ENCODE data around the genes FBXW10 and B9D1.

- CAGE, long polyA plus RNA, result no peak
- RRBS, result no CpG with 5 or more reads among the region's 7 CpGs
Measured at GRCh38 chr17:17761566-17762207, 75.1 kb downstream of the SREBF1 start.

- CAGE, long polyA plus RNA, result no peak
- RRBS, result no CpG with 5 or more reads among the region's 45 CpGs
Measured at GRCh38 chr17:17792482-17793652, 43.9 kb downstream of the SREBF1 start.

- CAGE, long polyA plus RNA, result no peak
- RRBS, result no CpG with 5 or more reads among the region's 9 CpGs
Measured at GRCh38 chr17:17821958-17823196, 14.4 kb downstream of the SREBF1 start.

GRCh38 chr17:18067179-18067748 lies 20.5 kb upstream of the DRG2 start:
- CAGE, long polyA plus RNA, result no peak
- RRBS, result no CpG with 5 or more reads among the region's 8 CpGs

- CAGE, long polyA plus RNA, result no peak
- RRBS, result no CpG with 5 or more reads among the region's 3 CpGs
Measured at GRCh38 chr17:18104945-18105399, 3.6 kb upstream of the MYO15A start.

- CAGE, long polyA plus RNA, result no peak
- RRBS, result no CpG with 5 or more reads among the region's 25 CpGs
Measured at GRCh38 chr17:18208067-18209039, 17.1 kb upstream of the LLGL1 start.

GRCh38 chr17:18235434-18236229 lies 10.2 kb downstream of the LLGL1 start:
- CAGE, long polyA plus RNA, result no peak
- RRBS, result 3% methylated on average over 3 of the region's 19 CpGs

DNA sequence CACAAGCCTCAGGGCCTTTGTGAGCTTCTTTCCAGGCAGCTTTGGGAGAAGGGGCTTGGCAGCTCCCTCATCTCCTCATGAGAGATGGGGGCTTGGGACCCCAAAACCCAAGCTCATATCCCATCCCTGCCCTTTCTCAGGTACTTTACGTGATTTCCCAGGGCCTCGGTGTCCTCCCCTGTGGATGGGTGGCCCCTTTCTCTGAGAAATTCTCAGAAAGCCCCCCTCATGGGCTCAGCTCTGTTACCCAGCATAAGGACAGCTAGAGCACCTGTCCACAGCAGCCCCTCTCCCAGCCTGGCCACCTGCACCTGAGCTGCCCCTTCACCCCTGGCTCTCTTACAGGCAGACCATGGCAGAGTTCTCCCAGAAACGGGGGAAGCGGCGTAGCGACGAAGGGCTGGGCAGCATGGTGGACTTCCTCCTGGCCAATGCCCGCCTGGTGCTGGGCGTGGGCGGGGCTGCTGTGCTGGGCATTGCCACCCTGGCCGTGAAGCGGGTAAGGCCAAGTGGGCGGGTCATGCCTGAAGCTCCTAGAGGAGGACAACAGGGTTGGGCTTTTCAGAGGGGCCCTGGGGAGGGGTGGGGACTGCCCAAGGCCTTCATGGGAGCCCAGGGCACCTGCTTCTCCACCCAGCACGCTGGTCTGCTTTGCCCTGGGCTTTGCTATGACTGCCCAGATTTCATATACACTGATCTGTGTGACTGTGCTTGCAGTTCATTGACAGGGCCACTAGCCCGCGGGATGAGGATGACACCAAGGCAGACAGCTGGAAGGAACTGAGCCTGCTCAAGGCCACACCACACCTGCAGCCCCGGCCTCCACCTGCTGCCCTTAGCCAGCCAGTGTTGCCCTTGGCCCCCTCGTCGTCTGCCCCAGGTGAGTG lies 2.1 kb downstream of the MIEF2 start:
- CAGE, long polyA plus RNA, result no peak
- RRBS, result no CpG with 5 or more reads among the region's 19 CpGs

DNA sequence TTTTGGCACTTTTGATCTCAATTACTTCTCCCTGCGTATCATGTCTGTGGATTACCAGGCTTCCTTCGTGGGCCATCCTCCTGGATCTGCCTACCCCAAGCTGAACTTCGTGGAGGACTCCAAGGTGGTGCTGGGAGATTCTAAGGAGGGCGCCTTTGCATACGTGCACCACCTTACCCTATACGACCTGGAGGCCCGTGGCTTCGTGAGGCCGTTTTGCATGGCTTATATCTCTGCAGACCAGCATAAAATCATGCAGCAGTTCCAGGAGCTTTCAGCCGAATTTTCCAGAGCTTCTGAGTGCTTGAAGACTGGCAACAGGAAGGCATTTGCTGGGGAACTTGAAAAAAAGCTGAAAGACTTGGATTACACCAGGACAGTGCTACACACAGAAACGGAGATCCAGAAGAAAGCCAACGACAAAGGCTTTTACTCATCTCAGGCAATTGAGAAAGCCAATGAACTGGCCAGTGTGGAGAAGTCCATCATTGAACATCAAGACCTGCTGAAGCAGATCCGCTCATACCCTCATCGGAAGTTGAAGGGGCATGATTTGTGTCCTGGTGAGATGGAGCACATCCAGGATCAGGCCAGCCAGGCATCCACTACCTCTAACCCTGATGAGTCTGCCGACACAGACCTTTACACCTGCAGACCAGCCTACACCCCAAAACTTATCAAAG lies 1.1 kb downstream of the SMCR8 start:
- CAGE, long polyA plus RNA, result no peak
- RRBS, result no CpG with 5 or more reads among the region's 15 CpGs

DNA sequence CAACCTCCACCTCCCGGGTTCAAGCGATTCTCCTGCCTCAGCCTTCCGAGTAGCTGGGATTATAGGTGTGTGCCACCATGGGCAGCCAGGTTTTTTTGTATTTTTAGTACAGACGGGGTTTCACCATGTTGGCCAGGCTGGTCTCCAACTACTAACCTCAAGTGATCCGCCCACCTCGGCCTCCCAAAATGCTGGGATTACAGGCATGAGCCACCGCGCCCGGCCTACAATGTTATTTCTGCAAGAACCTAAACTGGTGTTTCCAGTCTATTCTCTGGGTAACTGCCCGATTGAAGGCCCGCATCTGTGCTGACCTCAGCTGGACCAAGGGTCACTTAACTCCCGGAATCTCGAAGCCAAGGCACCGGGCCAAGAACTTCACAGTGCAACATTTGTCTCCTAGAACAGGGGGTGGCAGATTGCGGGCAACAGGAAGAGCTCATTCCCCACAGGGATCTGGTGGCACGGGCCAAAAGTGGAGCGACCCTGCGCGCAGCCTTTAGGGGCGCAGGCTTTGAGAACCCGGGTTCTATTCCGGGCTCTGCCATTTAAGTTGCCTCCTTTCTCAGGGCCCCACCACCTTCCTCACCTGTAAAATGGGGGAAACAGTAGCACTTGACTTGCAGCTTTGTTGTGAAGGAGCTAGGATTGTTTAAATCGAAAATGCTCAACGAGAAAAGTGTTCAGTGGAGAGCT lies 803 bp downstream of the SHMT1 start:
- CAGE, long polyA plus RNA, result no peak
- RRBS, result no CpG with 5 or more reads among the region's 24 CpGs

DNA sequence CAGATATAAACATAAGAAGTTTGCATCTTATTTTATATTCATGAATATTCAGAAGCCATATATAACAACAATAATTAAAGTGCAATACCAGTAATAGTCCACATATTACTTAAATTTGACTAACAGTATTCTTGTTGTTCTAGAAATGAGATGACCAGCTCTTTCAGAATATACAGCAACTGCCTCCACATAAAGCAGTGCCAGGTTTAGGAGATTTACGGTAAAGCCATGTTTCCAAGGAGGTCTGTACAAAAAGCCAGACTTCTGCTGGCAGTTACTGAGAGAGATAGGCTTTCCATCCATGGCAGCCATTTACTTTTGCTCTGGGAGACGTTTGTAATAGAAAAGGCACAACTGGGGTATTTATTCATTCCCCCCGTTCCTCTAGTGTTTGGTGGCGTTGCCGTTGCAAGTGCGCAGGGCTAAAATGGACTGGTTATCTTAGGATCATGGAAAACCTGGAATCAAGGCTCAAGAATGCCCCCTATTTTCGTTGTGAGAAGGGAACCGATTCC lies at the start of gene FBXW10:
Gene FBXW10, plus strand, starts transcription at position 259 of the 515 bp plus-strand sequence.
- CAGE, long polyA plus RNA, result no peak
- RRBS, result no CpG with 5 or more reads among the region's 8 CpGs

DNA sequence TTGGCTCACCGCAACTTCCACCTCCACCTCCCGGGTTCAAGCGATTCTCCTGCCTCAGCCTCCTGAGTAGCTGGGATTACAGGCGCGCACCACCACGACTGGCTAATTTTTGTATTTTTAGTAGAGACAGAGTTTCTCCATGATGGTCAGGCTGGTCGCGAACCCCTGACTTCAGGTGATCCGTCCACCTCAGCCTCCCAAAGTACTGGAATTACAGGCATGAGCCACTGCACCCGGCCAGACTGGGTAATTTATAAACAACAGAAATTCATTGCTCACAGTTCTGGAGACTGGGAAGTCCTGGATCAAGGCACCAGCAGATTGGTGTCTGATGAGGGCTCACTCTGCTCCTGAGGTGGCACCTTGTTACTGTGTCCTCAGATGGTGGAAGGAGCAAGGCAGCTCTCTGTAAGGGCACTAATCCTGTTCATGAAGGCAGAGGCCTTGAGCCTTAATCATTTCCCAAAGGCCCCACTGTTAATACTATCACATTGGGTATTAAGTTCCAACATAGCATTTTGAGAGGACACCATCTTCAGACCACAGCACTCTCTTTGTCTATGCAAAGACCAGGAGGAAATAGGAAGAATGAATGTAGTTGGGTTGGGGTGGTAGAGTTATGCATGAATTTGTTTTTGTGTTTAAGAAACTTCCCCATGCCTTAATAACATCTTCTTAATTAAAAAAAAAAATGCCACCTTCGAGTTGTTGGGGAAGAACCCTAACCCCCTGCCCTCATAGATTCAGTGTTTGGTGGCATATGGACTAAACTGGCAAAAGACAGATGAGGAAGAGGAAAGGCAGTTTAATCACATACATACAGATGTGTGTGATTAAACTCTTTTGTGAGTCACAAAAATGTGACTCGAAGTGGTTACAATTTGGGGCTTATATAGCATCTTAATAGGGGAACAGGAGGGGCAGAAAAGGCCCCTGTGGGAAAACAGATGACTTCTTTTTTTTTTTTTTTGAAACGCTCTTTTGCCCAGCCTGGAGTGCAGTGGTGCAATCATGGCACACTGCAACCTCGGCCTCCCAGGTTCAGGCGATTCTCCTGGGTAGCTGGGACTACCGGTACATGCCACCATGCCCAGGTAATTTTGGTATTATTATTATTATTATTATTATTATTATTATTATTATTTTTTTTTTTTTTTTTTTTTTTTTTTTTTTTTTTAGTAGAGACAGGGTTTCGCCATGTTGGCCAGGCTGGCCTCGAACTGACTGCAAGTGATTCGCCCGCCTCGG lies 35.1 kb upstream of the SLC5A10 start:
- CAGE, long polyA plus RNA, result no peak
- RRBS, result no CpG with 5 or more reads among the region's 21 CpGs

DNA sequence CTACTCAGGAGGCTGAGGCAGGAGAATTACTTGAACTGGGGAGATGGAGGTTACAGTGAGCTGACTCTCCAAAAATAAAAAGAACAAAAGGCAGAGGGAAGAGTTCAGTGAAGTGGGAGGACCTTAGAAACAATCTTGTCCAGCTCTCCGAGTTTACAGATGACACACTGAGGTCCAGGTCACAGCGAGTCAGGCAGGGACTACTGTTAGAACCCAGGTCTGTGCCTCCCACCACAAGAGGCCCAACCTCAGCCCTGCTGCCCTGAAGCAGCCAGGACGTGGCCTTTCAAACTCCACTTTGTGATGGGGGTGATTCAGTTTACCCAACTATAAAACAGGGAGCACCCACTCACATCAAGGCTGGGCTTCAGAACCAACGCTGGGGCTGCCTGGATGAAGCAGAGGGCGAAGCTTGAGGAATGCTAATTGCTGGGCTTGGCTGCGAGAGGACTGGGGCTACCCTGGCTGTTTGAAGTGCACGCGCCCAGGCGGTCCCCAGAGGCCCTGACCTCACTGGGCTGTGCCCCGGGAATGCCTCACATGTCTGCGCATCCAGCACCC lies 11.2 kb downstream of the SLC5A10 start:
- CAGE, long polyA plus RNA, result no peak
- RRBS, result no CpG with 5 or more reads among the region's 11 CpGs

GRCh38 chr17:18977882-18978787 lies 26.2 kb downstream of the SLC5A10 start:
- CAGE, long polyA plus RNA, result no peak
- RRBS, result 89% methylated on average over 2 of the region's 31 CpGs

GRCh38 chr17:19002966-19003646 lies 1.5 kb downstream of the FAM83G start:
- CAGE, long polyA plus RNA, result no peak
- RRBS, result no CpG with 5 or more reads among the region's 19 CpGs

DNA sequence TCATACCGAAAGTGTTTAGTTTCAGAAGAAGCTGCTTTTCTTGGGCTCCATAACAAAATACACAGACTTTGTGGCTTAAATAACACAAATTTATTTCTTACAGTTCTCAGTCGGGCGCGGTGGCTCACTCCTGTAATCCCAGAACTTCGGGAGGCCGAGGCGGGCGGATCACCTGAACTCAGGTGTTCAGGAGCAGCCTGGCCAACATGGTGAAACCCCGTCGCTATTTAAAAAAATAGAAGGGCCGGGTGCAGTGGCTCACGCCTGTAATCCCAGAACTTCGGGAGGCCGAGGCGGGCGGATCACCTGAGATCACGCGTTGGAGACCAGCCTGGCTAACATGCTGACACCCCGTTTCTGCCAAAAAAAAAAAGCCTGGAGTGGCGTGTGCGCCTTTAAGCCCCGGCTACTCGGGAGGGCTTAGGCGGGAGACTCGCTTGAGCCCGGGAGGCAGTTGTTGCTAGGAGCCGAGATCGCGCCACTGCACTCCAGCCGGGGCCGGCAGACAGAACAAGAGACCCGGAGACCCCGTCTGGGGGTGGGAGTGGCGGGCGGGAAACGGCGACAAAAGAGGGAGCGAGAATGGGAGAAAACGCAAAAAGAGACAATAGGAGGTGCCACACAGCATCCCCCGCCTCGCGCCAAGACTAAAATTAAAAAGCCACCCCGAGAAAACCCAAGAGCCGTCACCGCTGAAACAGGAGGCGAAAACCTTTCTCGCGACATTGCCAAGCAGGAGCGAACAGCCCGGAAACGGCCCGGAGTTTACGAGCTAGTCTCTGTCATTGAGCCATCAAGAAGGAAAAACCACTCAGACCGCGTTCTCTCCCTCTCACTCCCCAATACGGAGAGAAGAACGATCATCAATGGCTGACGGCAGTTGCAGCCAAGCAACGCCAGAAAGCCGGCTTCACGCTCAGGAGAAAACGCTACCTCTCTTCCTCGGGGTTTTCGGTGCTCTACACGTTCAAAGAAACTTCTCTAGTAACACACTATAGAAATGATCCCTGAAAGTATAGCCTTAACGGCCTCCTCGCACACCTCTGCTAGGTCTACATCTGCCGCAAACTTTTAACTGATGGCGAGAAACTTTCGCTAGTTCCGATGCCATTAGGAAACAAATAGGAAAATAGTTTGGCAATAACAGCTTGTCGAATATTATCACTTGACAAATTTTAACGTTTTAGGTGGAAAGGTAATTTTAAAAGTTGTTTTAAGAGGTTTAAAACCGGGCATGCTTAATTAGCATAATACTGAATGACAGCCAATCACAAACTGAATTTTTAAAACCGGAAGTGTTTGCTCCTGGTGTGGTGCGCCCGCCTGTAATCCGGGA lies 15.3 kb upstream of the GRAPL start:
- CAGE, long polyA plus RNA, result no peak
- RRBS, result no CpG with 5 or more reads among the region's 78 CpGs

DNA sequence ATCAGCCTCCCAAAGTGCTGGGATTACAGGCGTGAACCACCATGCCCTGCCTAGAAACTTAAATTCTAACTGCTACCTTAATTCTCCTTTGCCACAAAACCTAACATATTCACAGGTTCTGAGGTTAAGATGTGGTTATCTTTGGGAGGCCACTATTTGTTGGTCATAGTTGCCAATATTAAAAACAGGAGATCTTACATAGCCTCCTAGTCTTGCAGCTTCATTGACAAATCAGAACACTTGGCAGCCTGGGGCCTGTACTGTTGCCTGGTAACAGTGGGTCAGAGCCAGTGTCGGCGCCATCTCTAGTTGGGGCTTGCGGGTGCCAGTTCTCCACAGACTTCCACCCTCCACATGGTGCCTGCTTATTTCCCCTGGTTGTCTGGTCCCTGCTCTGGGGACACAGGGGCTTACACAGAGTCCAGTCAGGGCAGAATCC lies 13.2 kb downstream of the EPN2 start:
- CAGE, long polyA plus RNA, result no peak
- RRBS, result no CpG with 5 or more reads among the region's 4 CpGs

DNA sequence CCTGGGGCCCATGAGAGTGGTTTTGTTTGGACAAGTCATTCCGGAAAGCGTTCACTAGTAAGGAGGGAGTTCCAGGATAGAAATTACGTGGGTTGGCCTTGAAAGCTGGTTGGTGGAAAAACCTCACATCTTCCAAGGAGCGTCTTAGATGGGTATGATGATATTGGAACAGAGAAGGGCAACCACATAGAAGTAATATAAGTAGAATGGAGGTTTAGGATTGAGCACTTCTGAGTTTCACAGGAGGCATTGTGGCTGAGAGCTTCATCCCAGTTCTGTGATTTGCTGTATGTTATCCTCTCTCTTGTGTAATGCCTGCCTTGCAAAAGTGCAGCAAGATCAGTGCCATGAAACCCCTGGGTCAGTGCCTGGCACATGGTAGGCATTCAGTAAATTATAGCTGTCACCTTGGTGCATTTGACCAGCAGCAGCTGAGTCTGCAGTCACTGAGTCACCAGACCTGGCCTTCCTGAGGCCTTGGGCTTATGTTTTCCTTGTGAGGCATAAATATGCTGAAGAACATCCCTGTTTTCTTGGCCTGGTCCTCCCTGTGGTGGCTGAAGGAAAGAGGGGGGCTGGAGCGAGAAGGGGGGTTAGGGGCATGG lies 26.3 kb downstream of the EPN2 start:
- CAGE, long polyA plus RNA, result no peak
- RRBS, result no CpG with 5 or more reads among the region's 5 CpGs

GRCh38 chr17:19305930-19306991 lies 56.3 kb downstream of the B9D1 start:
- CAGE, long polyA plus RNA, result no peak
- RRBS, result no CpG with 5 or more reads among the region's 14 CpGs

- CAGE, long polyA plus RNA, result no peak
- RRBS, result 2% methylated on average over 13 of the region's 104 CpGs
Measured at GRCh38 chr17:19362061-19363299, at the start of gene B9D1. Gene B9D1, minus strand, starts transcription at chr17:19362723.